ENCODE data around the gene RIMS3.

GRCh38 chr1:40292767-40293458 is 24.2 kb downstream of the COL9A2 start:
- RRBS: no CpG with 5 or more reads among the region's 3 CpGs

DNA sequence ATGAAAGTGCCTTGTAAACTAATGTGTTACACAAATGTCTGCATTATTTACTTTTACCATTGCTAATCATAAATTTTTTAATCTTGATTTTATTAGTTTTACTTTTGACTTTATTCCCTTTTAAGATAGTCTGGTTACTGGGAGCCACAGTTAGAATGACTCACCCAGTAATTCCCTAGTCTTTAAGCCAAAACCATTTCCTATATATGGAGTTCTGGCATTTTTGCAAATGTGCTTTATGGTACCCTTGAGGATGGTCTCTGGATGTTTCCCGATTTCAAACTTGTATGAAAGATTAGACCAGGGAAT is 6.5 kb downstream of the SMAP2 start:
- RRBS: no CpG with 5 or more reads among the region's 1 CpG

GRCh38 chr1:40382856-40383522 is 9.5 kb downstream of the SMAP2 start:
- RRBS: no CpG with 5 or more reads among the region's 7 CpGs

- RRBS: no CpG with 5 or more reads among the region's 3 CpGs
Measured at GRCh38 chr1:40413537-40414143, 36.6 kb upstream of the ZFP69B start.

DNA sequence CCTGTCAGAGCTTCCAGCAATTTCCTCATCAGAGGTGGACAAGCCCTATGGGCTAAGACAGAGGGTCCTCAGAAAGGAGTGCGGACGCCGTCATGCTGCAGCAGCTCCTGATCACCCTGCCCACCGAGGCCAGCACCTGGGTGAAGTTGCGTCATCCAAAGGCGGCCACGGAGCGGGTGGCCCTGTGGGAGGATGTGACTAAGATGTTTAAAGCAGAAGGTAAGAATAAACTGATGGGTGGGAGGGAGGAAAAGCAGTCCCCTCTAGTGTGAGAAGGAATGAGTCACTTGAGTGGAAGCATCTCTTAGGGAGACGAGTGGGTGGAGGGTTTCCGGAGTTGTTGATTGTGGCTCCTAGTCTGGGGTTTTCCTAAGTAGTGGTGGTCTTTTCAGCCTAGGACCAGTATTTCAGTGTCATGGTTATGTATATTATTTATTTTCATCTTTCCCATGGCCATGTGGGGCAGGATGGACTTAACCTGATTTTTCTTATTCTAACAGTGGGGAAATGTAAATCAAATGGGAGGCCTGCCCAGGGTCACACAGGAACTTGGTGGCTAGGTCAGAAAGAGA is 680 bp downstream of the ZFP69B start:
- RRBS: no CpG with 5 or more reads among the region's 10 CpGs

- RRBS: no CpG with 5 or more reads among the region's 4 CpGs
Measured at GRCh38 chr1:40649362-40649561, 16.2 kb downstream of the RIMS3 start.

GRCh38 chr1:40665068-40666348 is at the start of gene RIMS3:
Gene RIMS3 (minus strand): TSS chr1:40665682.
- RRBS: 2% methylated on average over 15 of the region's 69 CpGs

DNA sequence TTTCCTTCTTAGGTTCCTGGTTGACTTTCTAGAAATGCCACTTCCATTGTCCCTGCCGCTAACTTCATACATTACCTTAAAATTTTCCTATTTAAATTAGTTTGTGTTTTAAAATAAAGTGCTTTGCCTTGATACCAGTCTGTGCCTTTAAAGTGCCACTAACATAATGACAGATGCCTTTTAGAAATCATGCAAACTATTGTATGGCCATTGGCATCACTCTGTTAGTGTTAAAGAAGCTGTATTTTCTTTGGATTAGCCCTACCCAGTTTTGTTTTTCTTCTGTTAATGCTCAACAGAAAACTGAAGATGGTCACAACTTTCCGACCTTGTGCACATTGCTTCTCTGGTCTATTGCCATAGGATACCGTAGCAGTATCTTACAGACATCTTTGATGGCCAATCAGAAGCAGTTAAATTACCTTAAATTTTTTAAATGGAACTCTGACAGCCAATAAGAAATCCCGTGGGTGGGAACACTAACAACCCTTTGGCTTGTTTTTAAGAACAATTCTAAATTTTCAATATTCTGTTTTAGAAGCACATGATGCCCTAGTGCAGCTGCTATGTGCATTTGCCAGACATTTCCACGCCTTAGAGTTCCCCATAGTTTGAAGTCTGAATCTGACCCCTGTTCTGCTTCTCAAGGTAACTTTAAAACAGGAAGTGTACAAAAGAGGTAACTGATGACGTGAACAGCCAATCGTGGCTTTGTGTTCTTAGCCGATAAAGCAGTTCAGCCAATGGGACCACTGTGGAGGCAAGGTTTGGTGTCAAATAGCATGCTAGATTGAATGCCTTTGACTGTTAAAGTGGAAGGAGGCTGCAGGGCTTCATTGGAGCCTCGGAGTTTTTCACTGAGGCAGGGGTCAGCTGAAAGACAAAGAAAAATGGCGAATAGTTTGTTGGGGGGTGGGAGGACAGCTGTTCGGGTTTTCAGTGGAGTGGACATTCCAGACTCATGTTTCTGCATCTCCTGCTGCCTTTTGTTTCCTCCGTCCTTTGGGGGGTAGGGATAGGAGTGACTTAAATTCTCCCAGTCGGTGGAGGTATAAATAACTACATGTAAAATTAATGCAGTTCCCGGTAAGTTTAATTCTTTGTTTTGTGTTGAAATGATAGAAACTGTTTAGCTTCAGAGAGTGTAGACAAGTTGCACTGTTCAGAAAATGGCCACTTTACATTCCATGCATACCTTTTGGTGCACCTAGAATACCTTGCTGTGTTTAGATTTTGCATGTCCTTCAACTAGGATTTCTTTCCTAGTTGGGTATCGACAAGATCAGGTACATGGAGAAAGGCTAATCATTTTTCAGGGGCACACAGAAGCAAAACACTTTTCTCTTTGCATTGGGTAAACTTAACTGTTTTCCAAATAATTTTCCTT is 17.5 kb downstream of the NFYC start:
- RRBS: no CpG with 5 or more reads among the region's 15 CpGs

GRCh38 chr1:40784614-40785255 is 1.1 kb downstream of the KCNQ4 start:
- RRBS: no CpG with 5 or more reads among the region's 20 CpGs

- RRBS: no CpG with 5 or more reads among the region's 5 CpGs
Measured at GRCh38 chr1:40807956-40808447, 24.4 kb downstream of the KCNQ4 start.

GRCh38 chr1:40859604-40860056 is 2.5 kb downstream of the CITED4 start:
- RRBS: no CpG with 5 or more reads among the region's 10 CpGs

- RRBS: no CpG with 5 or more reads among the region's 10 CpGs
Measured at GRCh38 chr1:40901838-40902568, 39.8 kb upstream of the CITED4 start.

DNA sequence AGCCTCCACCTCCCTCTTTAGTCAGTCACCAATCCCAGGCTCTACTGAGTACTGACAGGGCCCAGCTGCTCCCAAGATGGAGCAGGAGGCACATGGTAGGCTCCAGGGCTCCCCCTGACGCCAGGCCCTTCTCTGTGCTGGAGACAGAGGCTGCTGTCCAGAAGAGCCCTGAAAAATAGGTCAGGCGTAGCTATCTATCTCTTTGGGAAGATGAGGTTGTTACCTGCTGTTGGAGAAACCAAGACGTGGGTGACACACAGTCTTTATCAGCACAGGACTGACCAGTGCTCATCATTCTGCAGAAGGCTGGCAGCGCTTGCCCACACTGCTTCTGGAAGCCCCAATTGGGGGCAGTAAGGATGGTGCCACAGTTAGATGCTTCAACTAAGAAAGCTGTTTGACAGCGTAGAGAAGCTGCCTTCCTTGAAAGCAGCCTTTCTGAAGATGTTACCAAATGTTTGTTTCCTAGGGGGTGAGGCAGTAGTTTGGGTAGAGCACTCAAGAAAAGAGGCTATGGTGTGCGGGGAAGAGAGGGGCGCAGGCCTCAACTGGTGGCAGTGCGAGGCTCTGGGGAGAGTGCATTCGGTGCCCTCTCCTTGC is 599 bp upstream of the SLFNL1 start:
- RRBS: no CpG with 5 or more reads among the region's 9 CpGs

GRCh38 chr1:41023062-41024259 is 1.9 kb upstream of the SLFNL1 start:
- RRBS: no CpG with 5 or more reads among the region's 10 CpGs

DNA sequence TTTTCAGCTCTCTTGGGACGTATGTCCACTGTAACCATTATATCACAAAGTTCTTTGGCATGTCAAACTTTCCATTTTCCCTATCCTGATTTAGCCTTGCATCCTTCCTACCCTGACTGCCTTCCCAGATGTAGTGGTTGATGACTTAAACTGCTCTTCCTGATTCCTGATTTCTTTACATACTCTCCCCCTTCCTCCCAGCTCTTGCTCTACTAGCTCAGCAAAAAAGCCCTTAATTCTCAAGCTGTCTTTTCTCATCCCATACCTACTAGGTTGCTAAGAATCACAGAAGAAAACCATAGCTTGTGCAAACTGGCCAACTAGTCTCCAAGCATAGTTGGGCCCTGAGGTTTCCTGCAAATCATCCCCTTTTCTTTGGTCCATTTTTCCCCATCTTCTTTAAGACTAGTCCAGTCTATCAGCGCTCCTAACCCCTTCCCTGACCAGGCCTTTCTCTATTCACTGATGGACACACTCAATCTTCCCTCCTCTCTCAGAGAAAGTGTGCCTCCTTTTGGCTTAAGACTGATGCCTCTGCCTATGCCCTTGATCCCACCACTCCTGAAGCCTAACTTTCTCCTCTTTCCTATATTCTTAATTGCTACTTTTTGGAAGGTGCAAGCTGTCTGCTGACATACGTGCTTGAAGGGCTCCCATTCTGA is 13.7 kb upstream of the SLFNL1 start:
- RRBS: no CpG with 5 or more reads among the region's 3 CpGs

GRCh38 chr1:41129573-41129899 is 108.0 kb upstream of the SLFNL1 start:
- RRBS: no CpG with 5 or more reads among the region's 5 CpGs

DNA sequence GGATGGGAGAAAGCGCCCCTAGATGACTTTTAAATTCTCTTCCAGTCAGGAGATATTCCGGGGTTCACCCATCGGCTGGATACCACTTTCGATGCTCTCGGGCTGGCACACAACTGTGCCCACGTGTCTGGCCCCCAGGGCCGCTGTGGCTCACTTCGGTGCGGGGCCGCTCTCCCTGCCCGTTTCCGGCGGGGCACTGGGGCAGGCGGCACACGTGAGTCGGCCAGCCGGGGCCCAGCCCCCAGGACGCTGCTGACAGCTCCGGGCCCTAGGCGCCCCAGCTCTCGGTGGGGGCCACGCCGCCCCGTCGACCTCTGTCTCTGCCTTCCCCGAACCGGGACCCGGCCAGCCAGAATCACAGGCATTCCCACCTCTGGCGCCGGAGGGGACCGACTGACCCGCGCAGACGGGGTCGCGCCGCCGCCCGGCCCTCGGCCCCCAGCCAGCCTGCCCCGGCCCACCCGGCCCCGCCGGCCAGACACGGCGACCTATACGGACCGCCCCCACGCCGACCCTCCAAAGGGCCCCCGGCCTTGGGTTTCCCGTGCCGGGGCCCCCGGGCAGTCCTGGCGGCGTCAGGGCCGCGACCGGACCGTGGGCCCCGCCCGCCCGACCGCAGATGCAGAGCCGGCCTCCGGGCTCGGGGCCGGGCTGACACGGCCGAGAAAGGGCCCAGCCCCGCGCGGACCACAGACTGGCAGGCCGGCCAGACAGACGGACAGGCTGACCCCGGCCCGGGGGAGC is 720 bp downstream of the SCMH1 start:
- RRBS: under 1% methylated on average over 45 of the region's 77 CpGs

DNA sequence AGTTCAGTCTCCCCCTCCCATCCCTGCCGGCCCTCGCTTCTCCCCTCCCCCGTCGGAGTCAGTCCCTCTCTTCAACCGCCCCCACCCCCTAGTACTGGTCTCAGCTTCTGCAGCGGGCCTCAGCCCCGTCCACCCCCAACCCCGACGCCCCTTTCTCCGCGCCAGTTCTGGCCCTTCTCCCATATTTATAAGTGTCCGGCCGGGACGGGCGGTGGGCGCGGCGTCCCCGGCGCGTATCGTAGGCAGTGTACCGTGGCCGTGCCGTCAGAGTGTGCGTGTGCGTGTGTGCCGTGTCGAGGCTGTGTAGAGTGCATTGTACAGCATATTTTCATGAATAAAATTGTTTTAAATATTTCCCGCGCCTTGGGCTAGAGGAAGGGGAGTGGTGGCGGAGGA is 101.2 kb downstream of the EDN2 start:
- RRBS: no CpG with 5 or more reads among the region's 32 CpGs

DNA sequence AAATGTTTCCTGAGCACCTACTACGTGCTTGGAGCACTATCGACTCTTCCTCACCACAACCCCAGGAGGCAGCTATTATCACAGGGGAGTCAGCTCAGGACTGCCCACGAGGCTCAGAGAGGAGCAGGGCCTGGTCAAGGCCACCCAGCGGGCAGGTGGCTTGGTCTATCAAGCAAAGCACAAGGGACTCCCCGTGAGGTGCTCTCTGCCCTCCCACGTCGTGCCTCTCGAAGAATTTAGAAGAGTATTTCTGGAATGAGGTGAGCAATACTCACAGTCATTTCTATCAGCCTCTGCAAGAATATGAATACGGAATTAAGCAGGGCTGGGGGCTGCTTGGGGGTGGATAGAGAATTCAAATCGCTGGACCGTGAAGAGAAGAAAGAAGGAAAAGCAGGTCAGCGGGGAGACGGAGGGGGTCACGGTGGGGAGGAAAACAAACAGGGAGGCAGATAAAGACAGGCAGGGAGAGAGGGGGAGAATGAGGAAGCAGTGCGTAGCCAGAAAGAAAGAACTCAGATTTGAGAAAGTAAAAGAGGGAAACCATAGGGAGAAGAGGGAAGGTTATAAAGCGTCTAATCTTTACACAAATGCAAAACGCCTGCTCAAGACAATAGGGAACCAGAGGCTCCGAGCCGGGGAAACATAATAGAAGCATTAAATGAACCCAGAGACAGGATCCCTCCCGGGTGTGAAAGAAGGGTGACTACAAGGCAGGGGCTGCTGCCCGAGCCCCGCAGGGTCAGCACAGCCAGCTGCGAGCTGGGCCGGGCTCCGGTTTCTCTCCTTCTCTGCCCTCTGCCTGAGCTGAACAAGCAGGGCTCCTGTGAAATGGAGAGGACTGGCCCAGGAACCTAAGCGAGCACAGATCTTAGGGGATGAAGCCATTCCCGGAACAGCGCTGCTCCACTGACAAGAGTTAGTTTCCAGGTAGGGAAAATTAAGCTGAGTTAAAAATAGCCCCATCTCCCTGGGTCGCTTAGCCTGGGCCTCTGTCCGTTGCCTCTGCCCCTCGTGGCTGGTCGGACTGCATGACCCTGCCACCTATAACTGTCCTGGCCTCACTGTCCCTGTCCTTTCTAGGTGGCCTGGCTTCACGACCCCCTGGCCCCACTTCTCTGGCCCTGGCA is 2.1 kb upstream of the EDN2 start:
- RRBS: 60% methylated on average over 3 of the region's 33 CpGs

DNA sequence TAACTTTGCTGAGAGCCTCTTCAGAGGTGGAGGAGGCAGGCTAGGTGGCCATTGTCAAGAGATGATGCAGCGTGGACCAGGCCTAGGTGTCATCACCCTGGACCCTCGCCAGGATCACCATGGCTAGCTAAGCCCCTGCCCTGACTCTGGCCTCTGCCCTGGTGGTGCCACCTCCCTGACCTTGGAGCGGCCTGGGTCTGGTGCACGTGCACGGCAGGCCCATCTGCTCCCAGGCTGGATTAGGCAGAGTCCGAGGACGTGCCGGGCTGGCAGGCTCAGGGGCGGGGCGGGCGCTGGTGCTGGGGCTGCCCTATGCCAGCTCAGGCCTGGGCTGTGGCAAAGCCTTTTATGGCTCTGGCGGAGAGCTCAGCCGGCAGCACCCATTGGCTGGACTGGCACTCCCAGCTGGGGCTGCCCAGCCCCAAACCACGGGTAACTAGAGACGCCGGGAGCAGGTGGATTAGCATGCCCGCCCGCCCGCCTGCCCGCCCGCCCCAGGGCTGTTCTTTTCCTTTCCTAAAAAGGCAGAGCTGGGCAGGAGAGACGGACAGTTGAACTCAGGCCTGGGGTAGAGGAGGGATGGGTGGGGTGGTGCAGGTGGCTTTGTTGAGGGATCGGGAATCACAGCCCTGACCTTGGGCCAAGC is 17.1 kb upstream of the EDN2 start:
- RRBS: 93% methylated on average over 8 of the region's 23 CpGs